ENCODE results near the gene AXL.

DNA sequence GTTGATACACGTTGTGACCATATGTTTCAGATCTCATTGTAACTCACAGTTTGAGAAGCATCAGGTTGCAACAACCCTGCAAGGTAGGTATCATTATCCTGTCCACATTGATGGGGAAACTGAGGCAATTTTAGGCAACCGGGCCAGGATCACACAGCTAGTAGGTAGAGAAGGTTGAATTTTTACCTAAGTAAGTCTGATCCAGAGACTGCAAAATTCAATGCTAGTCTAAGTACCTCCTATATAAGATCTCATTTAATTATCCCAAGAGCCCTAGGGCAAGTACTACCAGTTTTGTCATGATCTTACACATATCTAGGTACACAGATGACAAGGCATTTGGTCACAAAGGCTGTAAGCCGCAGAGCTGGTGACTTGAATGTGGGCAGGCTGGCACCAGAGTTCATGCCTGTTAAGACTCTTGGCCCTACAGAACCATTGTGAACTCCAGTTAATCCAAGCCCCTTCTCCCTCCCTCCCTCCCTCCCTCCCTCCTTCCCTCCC, 2.4 kb downstream of the BLVRB start:
- PRO-cap: no peak

DNA sequence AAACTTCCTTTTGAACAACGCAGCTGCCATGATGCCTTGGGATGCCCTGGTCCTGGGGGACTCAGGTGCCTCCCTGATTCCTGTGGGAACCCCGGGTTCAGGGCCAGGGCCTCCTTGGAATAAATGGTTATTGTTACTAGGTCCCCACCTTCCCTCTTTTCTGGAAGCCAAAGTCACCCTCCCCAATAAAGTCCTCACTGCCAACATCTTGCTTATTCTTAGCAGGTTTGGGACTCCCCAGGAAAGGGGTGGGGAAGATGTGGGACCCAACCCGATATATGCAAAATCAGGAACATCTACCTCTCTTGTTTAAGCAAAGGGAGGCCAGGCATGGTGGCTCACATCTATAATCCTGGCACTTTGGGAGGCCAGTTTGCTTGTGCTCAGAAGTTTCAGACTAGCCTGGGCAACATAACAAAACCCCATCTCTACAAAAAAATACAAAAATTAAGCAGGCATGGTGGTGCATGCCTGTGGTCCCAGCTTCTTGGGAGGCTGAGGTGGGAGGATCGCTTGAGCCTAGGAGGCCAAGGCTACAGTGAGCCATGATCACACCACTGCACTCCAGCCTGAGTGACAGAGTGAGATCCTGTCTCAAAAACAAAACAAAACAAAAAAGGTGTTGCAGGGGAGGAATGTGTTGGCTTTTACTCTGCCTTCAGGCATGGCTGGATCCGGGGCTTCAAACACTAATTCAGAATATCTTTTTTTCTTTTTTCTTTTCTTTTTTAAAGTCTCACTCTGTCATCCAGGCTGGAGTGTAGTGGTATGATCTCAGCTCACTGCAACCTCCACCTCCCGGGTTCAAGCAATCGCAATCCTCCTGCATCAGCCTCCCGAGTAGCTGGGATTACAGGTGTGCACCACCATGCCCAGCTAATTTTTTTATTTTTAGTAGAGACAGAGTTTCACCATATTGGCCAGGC, 9.7 kb upstream of the LTBP4 start:
- PRO-cap: no peak

GRCh38 chr19:40599292-40599823, 1.8 kb upstream of the LTBP4 start:
- PRO-cap: no peak

DNA sequence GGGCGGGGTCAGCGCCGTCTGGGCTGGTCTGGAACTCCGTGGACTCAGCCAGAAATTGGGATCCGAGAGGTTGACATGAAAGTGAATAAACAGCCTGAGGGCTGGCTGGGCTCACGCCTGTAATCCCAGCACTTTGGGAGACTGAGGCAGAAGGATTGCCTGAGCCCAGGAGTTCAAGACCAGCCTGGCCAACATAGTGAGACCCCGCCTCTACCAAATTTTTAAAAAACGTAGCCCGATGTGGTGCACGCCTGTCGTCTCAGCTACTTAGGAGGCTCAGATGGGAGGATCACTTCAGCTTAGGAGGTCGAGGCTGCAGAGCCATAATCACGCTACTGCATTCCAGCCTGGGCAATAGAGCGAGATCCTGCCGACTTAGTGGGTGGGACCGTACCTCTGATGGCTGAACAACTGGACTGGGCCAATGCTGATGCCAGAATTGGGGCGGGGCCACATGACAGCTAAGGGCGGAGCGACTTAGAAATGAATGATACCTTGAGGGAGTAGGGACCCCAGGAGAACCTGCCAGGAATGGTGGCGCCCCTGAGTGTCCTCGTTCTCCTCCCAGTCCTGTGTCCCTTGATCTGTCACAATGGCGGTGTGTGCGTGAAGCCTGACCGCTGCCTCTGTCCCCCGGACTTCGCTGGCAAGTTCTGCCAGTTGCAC, 3.4 kb downstream of the LTBP4 start:
- PRO-cap: no peak

GRCh38 chr19:40616859-40617457, 15.8 kb downstream of the LTBP4 start:
- PRO-cap: no peak

DNA sequence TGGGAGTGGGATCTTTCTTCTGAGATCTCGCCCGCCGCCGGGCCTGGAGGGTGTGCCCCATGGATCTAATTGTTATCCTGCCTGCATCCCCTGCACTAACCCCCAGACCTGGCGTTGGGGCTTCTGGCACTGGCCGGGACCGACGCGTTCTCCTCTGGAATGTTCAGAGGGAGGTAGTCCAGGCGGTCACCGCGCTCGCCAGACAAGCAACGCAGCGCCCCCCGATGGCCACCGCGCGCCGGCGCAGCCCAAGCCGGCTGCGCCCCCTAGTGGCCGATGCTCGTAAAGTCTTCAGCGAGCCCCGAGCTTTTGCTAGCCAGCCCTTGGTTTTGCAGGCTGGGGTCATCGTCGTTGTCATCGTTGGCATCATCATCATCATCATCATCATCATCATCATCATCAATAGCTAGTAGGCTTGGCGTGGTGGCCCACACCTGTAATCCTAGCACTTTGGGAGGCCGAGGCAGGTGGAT, 33.3 kb downstream of the LTBP4 start:
- PRO-cap: unidirectional peak, minus-strand start at position 156 of the sequence

DNA sequence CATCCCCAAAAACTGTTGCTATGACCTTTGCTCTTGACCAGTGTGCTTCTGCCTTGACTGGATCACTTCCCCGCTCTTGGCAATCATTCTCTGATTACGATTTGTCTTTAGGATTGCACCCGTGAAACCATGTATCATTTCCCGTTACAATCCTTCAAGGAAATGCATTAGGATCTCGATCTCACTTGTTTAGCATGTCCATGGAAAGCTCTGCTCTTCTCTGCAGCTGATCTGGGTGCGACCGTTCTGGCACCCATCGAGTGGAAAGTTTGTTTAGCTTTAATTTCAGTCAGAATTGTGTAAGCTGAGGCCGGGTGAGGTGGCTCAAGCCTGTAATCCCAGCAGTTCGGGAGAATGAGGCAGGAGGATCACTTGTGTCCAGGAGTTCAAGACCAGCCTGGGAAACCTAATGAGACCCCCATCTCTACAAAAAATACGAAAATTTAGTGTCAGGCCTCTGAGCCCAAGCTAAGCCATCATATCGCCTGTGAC, 30.9 kb downstream of the NUMBL start:
- PRO-cap: no peak

- PRO-cap: no peak
Measured at GRCh38 chr19:40688781-40690092, 1.2 kb downstream of the NUMBL start.

GRCh38 chr19:40703260-40703774, 12.9 kb upstream of the NUMBL start:
- PRO-cap: no peak

- PRO-cap: bidirectional peak, plus-strand start at chr19:40750891, minus-strand start at chr19:40750504; bidirectional peak, plus-strand start at chr19:40751196, minus-strand start at chr19:40751069
Measured at GRCh38 chr19:40750785-40751129, 246 bp upstream of the SNRPA start.

- PRO-cap: no peak
Measured at GRCh38 chr19:40771196-40771395, 4.2 kb upstream of the MIA start.

DNA sequence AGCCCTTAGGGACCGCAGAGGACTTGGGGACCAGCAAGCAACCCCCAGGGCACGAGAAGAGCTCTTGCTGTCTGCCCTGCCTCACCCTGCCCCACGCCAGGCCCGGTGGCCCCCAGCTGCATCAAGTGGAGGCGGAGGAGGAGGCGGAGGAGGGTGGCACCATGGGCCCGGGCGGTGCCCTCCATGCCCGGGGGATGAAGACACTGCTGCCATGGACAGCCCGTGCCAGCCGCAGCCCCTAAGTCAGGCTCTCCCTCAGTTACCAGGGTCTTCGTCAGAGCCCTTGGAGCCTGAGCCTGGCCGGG, 1.3 kb downstream of the EGLN2 start:
- PRO-cap: no peak

- PRO-cap: no peak
Measured at GRCh38 chr19:40804451-40804884, 5.5 kb downstream of the EGLN2 start.

DNA sequence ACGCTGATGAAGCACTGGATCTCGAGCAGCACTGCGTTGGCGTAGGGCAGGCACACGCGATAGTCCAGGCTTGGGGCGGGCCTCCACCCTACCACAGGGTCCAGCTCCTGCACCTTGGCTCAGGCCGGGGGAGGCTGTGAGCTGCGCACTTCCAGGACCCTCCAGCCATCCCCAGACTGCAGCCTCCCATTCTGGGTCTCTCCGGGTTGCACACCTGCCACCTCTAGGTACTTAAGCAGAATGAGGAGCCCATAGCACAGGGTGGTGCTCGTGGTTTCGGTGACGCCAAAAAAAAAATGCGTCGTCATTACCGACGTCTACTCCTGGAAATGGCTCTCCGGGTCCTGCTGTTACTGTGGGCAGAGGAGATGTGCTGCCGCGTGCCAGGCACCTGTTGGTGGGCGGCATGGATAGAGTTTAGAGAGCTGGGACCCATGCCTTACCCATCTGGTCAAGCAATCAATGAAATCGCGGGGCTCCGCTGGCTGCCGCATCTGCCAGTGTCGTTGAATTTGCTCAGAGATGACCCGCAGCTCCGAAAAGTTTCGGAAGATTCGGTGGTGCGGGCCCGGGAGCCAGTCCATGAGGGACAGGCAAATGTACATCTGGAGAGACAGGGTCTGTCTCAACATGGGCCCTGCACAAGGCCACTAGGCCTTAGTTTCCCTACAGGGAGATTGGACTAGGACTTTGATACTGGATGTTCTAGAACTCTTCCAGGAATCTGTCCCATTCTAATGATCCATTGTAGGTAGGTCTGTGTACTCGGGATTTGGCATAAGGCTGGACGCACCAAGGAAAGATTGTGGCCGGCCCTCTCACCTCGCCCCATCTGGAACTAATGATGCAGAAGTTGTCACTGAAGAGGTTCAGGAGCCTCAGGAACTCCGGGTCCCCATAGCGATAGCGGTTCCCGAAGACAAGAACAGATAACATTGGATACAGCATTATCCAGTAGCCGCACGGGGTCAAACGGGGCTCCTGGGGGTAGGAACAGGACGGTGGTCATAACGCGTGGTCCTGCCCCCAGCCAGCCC, 10.8 kb downstream of the EGLN2 start:
- PRO-cap: no peak

DNA sequence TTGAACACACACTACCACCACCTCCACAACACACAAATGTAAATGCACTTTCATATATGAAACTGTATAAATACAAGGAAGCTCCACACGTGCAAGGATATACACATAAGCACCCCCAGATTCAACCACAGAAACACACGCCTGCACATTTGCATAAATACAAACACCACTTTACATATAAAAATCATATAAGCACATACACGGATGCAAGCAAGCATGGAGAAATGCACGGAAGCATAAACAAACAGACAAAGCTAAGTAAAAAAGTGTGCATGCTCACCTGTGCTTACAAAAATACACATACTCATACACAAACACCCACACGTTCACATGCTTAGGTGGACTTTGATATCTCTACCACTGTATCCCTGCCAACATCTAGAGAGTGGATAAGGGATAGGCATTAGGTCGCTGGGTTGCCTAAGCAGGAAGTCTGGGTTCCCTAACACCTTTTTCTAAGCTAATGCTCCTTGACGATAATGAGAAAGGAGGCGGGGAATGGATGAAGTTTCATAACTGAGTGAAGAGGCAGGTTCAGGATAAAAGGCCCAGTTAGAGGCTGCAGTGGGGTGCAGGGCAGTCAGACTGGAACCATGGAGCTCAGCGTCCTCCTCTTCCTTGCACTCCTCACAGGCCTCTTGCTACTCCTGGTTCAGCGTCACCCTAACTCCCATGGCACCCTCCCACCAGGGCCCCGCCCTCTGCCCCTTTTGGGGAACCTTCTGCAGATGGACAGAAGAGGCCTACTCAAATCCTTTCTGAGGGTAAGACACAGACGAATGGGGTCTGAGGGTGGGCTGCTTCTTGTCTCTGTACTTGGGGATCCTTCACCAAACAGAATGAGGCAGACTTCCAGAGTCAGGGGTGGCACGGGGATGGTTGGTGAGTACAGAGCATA, 41.9 kb upstream of the CYP2A7 start:
- PRO-cap: no peak

DNA sequence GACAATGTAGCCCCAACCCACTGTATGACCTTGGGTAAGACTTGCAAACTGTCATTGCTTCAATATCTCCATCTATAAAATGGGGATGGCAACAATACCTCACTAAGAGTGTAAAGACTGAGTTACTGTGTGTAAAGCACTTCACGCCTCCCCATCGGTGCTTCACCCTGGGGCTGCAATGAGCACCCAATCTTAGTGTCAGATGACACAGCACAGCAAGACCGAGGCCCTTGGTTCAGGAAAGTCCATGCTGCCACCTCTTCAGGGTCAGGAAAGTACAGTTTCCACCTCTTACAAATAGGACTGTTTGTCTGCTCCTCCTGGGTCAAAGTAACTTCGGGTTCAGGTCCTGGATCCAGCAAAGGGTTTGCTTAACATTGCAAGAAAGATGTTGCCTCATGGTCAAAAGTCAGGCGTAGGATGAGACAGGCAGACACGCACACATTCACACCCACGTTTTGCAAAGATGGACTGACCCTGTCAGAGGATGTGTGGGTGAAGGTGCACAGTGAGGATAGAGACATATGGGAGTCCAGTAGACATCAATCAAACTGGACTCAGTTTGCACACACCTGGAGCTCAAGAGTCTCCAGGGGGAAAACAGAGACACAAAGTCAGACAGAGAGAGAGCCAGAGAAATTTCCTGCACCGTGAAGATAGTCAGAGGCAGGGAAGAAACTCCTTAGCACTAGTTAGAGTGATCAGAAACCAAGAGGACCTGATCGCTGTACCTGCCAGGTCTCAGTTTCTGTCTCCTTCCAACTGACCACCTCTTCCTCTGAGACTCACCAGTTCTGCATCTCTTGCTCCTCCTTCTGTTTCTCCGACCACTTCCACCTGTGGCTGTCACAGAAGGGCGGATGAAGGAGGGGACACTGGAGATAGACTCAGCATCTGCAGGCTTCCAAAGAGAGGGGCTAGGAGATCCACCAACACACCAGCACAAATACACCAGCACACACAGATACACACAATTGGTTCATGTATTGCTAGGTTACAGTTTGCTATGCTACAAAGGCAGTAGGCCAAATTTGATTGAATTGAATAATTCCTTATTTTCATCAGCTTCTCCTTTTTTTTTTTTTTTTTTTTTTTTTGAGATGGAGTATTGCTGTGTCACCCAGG, 1.4 kb upstream of the CYP2B6 start:
- PRO-cap: no peak

- PRO-cap: bidirectional peak, plus-strand start at chr19:41219189, minus-strand start at chr19:41218699; bidirectional peak, plus-strand start at chr19:41219393, minus-strand start at chr19:41219274
Measured at GRCh38 chr19:41218482-41219566, at the start of gene AXL. AXL (plus strand) TSS chr19:41219223.

- PRO-cap: no peak
Measured at GRCh38 chr19:41316594-41317693, 7.0 kb downstream of the CCDC97 start.

GRCh38 chr19:41340041-41340493, 13.7 kb downstream of the TGFB1 start:
- PRO-cap: no peak

DNA sequence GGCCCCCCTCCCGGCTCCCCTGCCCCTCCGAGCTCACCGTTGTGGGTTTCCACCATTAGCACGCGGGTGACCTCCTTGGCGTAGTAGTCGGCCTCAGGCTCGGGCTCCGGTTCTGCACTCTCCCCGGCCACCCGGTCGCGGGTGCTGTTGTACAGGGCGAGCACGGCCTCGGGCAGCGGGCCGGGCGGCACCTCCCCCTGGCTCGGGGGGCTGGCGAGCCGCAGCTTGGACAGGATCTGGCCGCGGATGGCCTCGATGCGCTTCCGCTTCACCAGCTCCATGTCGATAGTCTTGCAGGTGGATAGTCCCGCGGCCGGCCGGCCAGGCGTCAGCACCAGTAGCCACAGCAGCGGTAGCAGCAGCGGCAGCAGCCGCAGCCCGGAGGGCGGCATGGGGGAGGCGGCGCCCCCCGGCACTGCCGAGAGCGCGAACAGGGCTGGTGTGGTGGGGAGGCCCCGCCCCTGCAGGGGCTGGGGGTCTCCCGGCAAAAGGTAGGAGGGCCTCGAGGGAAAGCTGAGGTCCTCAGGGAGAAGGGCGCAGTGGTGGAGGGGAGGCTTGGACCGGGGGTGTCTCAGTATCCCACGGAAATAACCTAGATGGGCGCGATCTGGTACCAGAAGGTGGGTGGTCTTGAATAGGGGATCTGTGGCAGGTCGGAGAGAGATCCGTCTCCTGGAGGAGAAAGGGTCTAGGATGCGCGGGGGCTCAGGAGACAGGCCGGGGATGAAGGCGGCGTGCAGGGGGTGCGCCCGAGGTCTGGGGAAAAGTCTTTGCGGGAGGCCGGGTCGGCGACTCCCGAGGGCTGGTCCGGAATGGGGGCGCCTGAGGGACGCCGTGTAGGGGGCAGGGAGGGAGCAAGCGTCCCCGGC, 835 bp downstream of the TGFB1 start:
- PRO-cap: bidirectional peak, plus-strand start at position 304 of the sequence, minus-strand start at position 143 of the sequence

Data from right cardiac atrium (tissue), 1 donor.